Melanocyte of skin (primary cell): ENCODE data around the genes NME1 and NME2.

- CAGE, long polyA plus RNA, 2 experiments = no peak in any of the 2 experiments
Observed at GRCh38 chr17:50452688-50453236, 15.9 kb downstream of the CHAD start.

GRCh38 chr17:50479198-50480019 lies 749 bp downstream of the RSAD1 start:
- CAGE, long polyA plus RNA, 2 experiments = no peak in any of the 2 experiments

DNA sequence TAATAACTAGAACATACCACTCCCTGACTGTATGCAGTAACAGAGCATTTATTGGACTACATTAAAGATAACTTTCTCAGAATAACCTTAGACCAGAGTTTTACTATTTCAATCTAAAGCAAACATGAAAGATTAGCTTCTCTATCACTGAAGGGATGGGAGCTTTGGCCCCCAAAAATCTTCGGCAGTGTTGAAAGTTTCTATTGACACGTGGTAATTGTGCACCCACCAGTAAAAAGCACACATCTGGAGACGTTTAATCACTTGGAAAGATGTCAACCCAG lies 5.1 kb downstream of the MYCBPAP start:
- CAGE, long polyA plus RNA, 2 experiments = no peak in any of the 2 experiments

DNA sequence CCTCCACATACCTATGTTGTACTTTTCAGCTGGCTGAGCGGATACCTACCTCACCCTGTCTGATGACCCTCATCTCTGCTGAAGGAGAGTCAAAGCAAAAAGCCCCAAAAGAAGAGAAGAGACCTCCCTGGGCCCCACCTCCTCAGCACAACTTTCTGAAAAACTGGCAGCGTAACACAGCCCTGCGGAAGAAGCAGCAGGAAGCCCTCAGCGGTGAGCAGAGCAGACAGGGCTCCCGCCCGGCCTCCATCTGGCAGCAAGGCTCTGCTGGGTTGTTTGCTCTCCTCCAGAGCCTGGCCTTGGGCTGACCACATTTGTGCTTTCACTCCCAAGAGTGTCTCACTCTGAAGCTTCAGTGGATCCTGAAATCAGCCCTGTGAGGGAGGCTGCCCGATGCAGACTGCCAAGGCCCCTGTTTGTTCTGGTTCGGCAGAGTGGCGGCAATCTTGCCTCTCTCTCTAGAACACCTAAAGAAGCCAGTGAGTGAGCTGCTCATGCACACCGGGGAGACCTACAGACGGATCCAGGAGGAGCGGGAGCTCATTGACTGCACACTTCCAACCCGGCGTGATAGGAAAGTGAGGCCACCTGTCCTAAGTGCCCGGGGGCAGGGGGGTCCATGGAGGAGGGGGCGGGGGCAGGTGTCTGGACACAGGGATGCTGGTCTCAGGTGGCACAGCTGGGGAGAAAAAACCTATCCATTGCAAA lies 10.4 kb downstream of the MYCBPAP start:
- CAGE, long polyA plus RNA, 2 experiments = no peak in any of the 2 experiments

DNA sequence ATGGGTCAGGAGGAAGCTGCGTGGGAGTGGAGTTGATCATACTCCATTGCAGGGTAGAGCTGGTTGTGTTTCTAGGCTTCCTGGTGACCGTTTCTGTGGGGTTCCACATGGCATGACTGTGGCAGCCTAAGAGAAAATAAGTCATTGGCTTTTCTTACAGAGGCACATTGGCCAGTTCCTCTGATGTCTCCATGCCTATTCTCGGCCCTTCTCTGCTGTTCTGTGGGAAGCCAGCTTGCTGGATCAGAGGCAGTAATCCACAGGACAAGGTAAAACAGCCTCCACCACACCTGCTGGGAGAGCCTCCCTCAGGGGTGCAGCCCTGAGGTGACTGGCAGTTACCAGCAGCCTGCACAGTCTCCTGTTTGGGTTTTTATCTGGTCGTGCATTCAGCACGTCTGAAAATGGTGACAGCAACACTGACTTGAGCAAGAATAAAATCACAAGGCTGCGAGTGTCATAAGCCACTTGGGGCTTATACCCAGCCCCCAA lies 10.7 kb upstream of the EPN3 start:
- CAGE, long polyA plus RNA, 2 experiments = no peak in any of the 2 experiments

- CAGE, long polyA plus RNA, 2 experiments = no peak in any of the 2 experiments
Observed at GRCh38 chr17:50561367-50561718, 828 bp downstream of the CACNA1G start.

DNA sequence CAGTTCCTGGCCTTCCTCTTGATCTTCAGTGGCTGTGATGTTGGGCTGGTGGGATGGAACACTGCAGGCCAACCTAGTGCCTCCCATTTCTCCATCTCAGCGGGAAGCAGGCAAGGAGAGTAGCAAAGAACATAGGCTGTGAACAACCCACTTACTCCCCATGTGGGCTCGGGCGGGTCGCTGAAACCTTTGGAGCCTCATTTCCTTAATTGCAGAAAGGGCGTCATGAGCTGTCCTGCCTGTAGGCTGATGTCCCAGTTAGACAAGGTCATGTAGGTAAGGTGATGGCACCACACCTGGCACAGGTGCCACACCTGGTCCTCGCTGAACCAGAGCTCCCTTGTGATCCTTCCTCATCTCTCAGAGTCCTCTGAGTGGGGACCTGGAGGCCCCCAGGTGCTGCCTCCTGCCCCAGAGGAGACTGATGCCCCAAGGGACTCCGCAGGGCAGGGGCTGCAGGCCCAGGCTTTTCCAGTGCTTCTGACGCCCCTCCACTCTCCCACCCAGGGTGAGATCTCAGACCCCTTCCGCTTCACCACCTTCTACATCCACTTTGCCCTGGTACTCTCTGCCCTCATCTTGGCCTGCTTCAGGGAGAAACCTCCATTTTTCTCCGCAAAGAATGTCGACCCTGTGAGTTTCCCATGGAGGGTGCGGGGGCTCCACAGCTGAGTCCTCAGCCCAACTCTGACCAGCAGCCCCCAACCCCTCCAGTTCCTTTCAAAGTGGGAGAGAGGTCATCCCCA lies 23.1 kb downstream of the ABCC3 start:
- CAGE, long polyA plus RNA, 2 experiments = no peak in any of the 2 experiments

DNA sequence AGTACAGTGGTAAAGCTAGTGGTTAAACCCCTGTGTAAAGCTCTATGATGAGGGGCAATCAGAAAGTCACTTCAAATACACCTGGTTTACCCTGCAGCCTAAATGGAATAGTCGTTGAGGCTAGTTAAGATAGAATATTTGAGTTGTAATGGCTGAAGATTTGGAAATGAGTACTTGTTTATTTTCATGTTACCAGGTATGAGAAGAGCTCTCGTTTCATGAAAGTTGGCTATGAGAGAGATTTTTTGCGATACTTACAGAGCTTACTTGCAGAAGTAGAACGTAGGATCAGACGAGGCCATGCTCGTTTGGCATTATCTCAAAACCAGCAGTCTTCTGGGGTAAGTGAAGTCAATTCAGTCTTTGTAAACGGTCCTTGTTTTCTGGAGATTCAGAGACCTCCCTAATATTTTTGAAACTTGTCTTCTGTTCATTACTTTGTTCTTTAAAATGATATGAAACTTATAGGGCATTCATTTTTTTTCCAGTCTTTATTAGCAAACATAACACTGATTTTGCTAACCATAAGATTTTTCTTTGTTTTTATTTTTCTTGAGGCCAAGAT lies 21.6 kb downstream of the LUC7L3 start:
- CAGE, long polyA plus RNA, 2 experiments = no peak in any of the 2 experiments

DNA sequence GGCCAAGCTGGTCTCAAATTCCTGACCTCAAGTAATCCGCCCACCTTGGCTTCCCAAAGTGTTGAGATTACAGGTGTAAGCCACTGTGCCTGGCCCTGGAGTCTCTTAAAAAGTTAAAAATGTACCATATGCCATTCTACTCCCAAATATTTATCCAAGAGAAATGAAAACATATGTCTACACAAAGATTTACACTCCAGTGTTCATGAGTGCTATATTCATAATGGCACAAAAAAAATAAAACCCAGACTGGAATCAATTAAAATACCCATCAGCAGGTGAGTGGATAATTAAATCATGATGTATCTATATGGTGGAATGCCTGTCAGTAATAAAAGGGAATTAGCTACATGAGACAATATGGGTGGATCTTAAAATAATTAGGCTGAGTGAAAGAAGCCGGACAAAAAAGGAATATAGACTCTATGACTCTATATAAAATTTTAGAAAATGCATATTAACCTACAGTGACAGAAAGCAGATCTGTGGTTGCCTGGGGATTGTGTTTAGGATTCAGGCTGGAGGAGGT lies 23.2 kb downstream of the LUC7L3 start:
- CAGE, long polyA plus RNA, 2 experiments = no peak in any of the 2 experiments

DNA sequence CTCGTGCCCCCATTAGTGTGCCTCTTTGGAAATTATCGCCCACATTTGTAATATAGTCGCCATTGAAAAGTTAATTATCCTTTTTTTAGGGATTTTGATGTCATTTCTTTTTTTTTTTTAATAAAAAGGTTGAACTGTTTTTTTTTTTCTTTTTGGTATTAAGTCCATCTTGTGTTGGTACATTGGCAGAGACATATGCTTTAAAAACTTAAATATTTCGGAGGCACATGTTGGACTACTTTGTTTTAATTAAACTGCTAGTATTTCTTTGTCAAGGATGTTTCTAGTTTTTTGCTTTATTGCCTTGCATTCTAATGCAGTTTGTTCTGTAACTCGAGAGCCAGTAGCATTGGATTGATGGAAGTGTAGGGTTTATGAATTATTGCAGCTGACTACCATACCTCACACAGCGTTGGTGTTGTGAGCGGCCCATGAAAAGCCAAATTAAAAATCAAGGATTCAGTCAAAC lies 16.4 kb downstream of the ANKRD40CL start:
- CAGE, long polyA plus RNA, 2 experiments = no peak in any of the 2 experiments

- CAGE, long polyA plus RNA, 2 experiments = no peak in any of the 2 experiments
Observed at GRCh38 chr17:50766133-50767321, 791 bp downstream of the ANKRD40CL start.

DNA sequence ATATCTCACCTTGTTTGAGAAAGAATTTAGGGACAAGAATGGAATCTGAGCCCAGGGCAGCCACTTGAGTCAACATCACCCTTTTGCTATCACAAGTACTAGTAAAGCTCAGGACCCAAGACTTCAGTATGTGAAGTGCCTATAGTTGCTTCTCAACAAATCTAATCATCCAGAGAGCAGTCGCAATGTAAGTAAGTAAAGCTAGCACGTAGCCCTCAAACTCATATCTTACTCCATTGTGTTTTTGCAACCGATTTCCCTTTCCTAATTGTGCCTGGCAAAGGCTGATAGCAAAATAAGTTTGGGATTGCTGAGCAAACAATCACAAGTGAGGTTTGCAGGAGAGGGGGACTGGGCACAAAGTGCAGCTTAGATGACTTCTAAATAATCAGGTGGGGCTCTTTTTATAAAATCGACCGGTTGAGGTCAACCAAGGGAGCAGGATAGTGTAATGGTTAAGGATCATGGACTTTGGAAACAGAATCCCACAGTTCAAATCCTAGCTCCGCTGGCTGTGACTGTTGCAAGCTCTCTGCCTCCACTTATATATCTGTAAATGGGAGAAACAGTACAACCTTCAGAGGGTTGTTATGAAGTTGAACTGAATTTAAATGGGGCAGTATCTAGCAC lies 13.0 kb downstream of the TOB1 start:
- CAGE, long polyA plus RNA, 2 experiments = no peak in any of the 2 experiments

- CAGE, long polyA plus RNA, 2 experiments = no peak in any of the 2 experiments
Observed at GRCh38 chr17:50942180-50942876, 76.2 kb upstream of the TOB1 start.

DNA sequence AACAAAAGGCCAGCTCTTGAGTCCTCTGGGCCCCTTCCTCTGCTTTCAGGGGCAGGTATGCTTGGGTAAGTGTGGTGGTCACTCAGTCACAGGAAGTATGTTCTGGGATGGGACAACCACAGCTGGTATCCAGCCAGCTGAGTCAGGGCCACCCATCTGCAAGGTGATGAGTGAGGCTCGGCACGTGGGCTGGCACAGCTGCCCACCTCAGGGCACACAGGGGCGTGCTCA lies 85.7 kb upstream of the TOB1 start:
- CAGE, long polyA plus RNA, 2 experiments = no peak in any of the 2 experiments

DNA sequence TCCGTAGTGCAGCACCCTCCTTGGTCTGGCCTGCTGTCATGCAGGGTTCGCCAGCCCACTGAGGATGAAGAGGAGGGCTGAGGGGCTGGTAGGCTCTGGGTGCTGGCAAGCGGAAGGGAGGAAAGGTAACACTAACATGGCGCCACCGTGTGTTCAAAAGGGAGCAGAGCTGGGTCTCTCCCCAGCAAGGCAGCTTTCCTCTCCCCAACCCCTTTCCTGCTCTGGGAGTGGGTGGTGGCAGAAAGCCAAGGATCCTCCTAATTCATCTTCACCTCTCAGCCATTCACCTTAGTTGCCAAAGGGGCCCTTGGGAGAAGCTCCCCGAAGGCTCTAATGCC lies 90.6 kb upstream of the TOB1 start:
- CAGE, long polyA plus RNA, 2 experiments = no peak in any of the 2 experiments

GRCh38 chr17:51098001-51098614 lies 22.6 kb downstream of the SPAG9 start:
- CAGE, long polyA plus RNA, 2 experiments = no peak in any of the 2 experiments

GRCh38 chr17:51153189-51153728 lies at the start of gene NME1:
NME1 (plus strand) TSS chr17:51153559.
- CAGE, long polyA plus RNA, 2 experiments = no peak in any of the 2 experiments

DNA sequence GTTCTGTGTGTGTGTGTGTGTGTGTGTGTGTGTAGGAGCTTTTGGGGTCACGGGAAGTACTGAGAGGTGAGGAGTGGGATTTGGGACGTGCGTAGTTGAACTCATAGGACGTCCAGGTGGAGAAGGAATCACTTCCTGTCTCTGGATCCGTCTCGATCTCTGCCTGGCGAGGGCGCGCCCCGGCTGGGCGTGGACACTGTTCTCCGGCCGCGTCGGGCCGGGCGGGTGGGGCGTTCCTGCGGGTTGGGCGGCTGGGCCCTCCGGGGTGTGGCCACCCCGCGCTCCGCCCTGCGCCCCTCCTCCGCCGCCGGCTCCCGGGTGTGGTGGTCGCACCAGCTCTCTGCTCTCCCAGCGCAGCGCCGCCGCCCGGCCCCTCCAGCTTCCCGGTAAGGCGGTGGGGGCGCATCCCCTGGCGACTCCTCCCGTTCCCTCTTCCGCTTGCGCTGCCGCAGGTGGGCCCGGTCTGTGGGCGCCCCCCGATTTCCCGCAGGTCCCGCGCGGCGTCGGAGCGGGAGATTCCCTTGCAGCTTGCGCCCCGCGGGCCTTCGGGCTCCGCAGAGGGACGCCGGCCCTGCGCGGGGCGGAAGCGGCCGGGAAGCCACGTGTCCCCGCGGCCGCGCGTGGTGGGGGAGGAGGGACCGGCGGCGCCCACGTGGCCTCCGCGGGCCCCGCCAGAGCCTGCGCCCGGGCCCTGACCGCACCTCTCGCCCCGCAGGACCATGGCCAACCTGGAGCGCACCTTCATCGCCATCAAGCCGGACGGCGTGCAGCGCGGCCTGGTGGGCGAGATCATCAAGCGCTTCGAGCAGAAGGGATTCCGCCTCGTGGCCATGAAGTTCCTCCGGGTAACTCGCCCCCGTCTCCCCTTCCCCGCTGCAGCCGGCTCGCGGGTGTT lies at the start of gene NME2:
Gene NME2, plus strand, starts transcription at position 300 of the 895 bp plus-strand sequence.
- CAGE, long polyA plus RNA, 2 experiments = start-site peak on the plus strand in 2 of 2 experiments, centred at positions 372 to 723 of the sequence, 685 to 15,748 reads per replicate

- CAGE, long polyA plus RNA, 2 experiments = no peak in any of the 2 experiments
Observed at GRCh38 chr17:51435600-51435972, 175.2 kb downstream of the UTP18 start.

GRCh38 chr17:52132793-52133205 lies 25.7 kb downstream of the CA10 start:
- CAGE, long polyA plus RNA, 2 experiments = no peak in any of the 2 experiments